Natural killer cell (primary cell): ENCODE results near the gene ZFPL1.

DNA sequence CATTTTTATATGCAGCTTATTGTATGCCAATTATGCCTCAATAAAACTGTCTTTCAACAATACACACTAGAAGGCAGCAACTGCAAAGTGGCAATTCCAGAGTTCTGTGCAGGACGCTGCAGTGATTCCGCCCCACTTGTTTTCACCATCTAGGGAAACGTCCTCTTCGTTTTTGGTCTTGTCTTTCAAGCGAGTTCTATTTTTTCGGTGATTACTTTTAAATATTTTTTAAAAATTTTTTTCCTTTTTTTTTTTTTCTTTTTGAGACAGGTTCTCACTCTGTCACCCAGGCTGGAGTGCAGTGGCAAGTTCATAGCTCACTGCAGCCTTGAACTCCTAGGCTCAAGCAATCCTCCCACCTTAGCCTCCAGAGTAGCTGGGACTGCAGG, 7.0 kb upstream of the SF1 start:
- PRO-cap, result no peak

GRCh38 chr11:64858415-64859392, 14.3 kb upstream of the CDC42BPG start:
- PRO-cap, result unidirectional peak, minus-strand start at chr11:64859123

- PRO-cap, result bidirectional peak, plus-strand start at chr11:64864759, minus-strand start at chr11:64864615
Measured at GRCh38 chr11:64864210-64864874, 14.1 kb downstream of the EHD1 start.

DNA sequence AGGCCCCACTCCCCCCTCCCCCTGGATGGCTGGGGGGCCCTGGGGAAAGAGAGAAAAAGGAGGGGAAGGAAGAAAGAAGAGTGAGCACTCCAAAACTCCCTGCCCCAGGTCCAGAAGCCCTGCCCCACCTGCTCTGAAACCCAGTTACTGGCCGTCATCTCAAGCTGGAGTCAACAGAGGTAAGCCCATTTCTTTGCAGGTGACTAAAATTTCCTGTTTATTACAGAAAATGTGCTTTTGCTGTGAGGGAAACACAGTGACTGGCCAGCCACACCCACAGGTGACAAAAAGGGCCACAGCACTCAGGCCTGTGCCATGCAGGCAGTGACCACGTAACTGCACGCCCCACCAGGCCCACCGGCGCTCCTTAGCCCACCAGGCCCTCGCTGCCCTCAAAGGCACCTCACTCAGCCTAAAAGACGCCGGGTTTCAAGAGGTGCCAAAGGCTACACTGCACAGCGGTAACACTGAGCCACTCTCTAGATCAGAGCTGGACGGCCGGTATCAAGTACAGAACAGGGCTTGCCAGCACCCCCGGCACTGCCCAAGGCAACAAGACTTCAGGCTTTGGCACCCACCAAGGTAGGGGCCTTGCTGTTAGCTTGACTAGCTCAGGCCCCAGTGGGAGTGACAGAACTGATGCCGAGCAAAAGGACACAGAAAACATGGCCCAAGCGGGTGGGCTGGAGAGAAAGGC, 13.4 kb downstream of the EHD1 start:
- PRO-cap, result unidirectional peak, plus-strand start at position 475 of the sequence

- PRO-cap, result unidirectional peak, minus-strand start at chr11:64900020
Measured at GRCh38 chr11:64899913-64900669, 16.9 kb downstream of the ATG2A start.

DNA sequence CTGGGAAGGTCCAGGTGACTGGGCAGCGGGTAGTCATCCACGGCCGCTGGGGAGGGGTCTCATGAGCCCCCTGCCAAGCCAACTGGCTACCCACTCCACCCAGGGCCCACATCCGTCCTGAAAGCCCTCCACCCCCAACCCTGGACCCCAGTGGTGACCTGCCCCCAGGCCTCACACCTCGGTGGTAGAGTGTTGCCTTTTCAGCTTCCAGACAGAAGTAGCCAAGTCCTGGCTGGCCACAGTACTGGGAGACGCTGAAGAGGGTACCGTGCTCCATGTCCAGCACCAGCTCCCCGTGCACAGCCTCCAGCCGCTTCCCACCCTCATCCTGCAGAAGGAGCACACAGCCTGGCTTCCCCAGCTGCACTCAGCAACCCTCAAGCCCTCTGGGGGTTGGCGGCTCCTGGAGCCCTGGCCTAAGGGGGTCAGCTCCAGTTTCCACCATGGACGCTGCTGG, 10.5 kb downstream of the ATG2A start:
- PRO-cap, result no peak

GRCh38 chr11:65066777-65067596, 8.6 kb upstream of the NAALADL1 start:
- PRO-cap, result no peak

- PRO-cap, result bidirectional peak, plus-strand start at chr11:65084244, minus-strand start at chr11:65084044; unidirectional peak, plus-strand start at chr11:65084426
Measured at GRCh38 chr11:65083717-65084868, at the start of gene ZFPL1. Gene ZFPL1, plus strand, starts transcription at chr11:65084222.

- PRO-cap, result no peak
Measured at GRCh38 chr11:65096918-65097113, 802 bp downstream of the VPS51 start.

GRCh38 chr11:65113079-65113670, 1.5 kb downstream of the TM7SF2 start:
- PRO-cap, result no peak

- PRO-cap, result no peak
Measured at GRCh38 chr11:65120534-65121292, 1.2 kb downstream of the FAU start.

DNA sequence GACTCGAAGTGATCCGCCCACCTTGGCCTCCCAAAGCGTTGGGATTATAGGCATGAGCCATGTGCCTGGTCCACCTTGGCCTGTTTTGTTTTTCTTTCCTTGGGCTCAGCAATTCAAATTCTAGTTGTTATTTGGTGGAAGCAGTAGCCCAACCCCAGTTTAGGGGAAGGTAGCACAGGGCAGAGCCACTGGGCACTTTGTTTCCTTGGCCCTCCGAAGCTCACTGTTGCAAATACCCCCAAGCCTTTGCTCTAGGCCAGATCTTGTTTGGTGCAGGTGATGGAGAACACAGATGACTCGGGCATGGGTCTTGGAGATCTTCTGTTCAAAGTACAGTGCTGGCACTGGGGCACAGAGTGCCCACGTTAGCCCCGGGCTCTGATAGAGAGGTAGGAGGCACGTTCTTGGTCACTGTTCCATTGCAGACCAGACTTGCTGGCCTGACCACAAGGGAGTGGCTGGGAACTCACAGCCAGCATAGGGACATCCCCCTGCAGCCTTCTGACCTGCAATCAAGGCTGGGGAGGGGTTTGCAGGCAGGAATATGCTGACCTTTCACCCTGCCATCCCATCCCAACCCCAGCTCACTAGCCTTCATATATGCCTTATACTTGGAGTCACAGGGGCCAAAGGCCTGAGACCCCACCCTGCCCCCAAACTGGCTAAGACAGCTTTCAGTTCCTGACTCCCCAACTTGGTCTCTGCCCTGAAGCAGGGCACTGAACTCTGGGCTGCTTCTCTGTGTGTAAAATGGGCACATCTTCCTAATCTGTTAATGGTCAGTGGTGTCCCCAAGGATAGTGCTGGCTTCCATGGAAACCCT, 4.5 kb downstream of the MRPL49 start:
- PRO-cap, result no peak

DNA sequence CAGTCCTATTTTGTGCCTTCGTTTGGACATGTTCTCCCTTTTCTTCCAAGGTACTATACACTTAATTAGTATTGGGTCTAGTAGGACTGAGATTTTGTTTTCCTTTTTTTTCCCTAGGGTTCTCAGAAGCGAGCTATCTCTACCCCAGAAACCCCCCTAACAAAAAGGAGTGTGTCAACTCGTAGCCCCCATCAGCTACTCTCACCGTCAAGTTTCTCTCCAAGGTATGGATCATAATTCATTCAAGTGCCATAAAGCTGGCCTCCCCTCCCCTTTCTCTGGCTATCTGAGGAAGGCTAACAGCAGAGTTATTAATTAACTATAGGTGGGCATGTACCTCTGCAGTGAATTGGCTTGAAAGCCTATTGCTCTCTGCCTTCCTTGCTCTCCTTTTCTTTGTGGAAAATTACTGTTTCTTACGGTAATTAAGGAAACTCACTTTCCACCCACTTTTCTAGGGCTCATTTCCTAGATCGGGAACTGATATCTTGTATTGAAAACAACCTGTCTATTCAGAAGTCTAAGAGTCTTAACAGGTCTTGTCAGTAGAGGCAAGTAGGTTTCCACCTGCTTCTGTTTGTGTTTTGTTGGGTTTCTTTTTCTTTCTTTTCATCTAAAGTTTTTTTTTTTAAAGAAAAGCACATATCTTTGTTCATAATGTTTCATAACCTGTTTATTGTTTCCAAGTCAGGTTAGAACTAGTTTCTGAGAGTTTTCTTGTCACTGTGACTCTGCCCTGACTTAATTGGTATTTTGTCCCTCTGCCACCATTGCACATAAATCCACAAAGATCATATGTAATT, 14.2 kb downstream of the POLA2 start:
- PRO-cap, result no peak

DNA sequence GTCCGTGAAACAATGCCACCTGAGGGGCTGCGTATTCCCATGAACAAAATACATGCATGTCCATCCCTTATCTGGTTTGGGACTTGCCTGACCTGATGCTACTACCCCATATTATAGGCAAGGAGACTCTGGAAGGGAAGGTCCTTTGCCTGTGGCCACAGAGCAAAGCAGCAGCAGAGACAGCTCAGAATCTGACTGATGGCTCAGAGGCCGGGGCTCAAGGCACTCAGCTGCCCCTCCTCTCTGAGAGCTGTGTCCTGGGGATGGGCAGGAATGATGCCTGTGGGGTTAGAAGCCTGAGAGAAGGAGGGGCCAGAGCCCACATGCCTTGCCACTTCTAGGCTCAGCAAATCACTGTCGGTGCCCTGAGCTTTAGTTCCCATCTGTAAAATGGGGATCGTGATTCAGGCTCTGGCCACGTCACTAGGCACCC, 3.6 kb upstream of the CDC42EP2 start:
- PRO-cap, result no peak

DNA sequence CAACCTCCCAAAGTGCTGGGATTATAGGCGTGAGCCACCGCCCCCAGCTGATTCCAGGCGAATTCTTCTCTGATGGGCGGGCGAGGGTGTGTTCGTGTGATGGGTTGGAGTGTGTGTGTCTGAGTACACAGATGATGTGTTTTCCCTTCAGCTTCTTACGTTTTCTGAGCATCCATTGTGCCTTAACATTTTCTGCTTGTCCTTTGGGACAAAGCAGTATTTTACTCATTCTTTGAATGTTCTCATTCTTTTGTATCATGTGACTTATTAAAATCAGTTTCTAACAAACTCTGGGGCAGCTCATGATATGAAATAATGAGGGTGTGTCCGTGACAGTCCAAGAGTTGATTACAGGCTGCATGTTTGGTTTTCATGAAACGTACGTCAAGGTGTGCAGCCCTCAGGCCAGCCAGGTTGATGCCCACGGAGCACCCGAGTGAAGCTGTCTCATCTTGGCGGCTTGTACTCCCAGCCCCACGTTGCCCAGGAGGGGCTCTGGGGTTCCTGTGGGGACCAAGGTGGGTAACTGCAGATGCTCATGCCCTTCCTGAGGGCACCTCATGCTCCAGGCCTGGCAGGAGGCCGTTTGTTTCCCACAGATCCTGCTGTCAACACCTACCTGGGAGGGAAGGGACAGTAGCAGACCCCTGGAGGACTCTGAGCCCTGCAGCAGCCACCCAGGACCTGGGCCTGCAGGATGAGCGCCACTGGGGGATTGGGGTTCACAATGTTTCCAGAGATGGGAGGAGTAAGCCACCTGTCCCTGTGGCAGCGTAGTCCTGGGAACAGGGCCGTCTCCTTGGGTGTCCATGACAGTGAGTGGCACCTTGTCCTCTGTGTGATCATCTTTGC, 27.0 kb downstream of the FRMD8 start:
- PRO-cap, result no peak

GRCh38 chr11:65442893-65443852, 56.7 kb downstream of the FRMD8 start:
- PRO-cap, result no peak

GRCh38 chr11:65505727-65506453, 19.0 kb upstream of the SCYL1 start:
- PRO-cap, result no peak

- PRO-cap, result no peak
Measured at GRCh38 chr11:65526163-65526522, 1.3 kb downstream of the SCYL1 start.

GRCh38 chr11:65540107-65540902, 15.4 kb downstream of the SCYL1 start:
- PRO-cap, result bidirectional peak, plus-strand start at chr11:65540250, minus-strand start at chr11:65540286; bidirectional peak, plus-strand start at chr11:65540601, minus-strand start at chr11:65540626

DNA sequence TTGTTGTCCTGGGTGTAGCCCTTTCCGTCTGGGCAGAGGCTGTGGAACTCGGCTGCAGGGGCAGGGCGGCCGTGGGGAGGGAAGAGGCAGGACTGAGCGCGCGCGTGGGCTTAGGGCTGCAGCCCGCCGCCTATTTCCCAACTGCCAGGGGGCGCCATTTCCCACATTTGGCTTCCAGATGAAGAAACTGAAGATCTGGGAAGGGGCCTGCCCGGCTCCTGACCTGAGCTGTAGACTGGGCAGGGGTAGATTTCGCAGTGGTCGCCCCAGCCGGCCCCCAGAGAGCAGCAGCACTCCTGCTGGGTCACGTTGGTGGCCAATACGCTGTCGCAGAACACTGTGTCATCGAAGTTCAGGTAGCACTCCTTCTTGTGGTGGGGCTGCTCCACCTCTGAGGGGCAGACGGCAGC, 16.0 kb downstream of the SCYL1 start:
- PRO-cap, result no peak